ENCODE measurements around the genes KRT25, KRT26, KRT12, KRTAP2-4, KRTAP4-7, KRTAP4-8, KRTAP4-6, KRTAP9-8, KRTAP9-6 and KRTAP17-1.

GRCh38 chr17:40597240-40597913 is 32.1 kb upstream of the CCR7 start:
- PRO-cap = no peak

DNA sequence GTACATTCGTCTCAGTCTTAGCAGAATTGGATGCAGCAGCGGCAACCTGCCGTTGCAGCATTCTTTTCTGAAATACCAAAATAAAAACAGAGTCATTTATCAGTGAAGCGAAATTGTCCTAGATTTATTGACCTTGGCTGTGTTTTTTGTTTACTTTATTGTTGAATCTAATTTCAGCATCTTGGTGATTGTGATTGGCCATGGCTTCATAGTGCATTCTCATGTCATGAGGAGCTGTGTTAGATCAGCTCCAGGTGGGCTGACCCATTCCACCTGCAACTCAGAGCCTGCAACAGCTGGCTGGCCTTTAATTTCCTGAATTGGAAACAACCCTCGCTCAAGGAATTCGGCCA is 16.5 kb downstream of the KRT24 start:
- PRO-cap = no peak

- PRO-cap = no peak
Observed at GRCh38 chr17:40755131-40755710, at the start of gene KRT25. KRT25 (minus strand) TSS chr17:40755331.

GRCh38 chr17:40772007-40772262 is at the start of gene KRT26:
KRT26 (minus strand) TSS chr17:40772201.
- PRO-cap = no peak

DNA sequence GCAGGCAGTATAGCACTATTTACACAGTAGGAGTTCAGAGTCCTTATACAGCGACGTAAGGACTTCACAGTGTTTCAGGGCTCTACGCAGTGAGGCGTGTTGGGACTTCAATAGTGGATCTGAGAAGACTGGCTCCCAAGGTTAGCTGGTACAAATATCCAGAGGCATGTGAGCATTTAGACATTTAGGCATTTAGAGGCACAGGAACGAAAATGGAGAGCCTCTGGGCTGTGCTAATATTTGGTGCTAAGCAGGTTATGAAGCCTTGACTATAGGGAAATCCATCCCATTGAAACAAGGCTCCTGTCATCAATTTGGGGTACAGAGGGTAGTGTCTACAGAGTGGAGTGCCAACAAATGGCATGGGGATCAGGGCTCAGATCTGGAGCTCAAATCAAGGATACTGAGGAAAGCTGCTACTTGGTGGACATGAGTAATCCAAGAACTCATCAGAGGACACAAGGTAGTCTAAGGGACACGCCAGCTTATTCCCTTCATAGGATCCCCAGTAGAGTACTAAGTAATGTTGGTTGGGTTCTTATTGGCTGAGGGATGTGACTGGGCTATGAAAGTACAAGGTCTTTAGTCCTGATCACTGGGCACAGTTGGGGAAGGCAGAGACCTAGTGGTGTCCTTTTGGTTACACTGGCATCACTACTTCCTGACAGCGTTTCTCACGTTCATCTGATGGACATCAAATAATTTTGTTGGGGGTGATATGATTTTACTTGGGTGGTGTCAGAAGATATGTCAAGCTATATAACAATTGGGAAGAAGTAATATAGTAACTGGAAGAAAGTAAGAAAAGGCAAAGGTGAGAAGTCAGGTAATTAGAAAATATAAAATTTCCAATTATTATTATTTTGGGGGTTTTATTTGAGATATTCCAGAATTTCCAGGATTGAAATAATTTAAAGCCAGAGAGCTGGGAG is 5.2 kb downstream of the KRT10 start:
- PRO-cap = no peak

- PRO-cap = no peak
Observed at GRCh38 chr17:40850648-40850890, 16.5 kb downstream of the KRT12 start.

DNA sequence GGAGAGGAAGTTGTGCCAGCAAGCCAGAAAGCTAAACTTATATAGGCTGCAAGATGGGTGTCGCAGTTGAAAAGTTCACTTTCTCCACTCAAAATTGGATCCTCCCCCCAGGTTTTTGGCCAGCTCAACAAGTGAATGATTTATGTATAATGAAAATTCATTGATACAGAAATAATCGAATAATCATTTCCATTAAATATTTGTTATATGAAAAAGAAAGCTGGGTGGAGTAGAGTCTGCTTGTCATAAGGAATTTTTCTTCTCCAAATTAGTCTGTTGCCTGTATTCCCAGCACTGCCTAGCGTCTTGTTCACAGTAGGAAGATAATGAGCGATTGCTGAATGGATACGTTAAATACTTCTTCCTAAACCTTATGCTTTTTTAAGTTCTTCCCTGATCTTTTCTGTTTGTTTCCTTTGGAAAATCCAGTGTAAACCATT is at the start of gene KRT12:
Gene KRT12, minus strand, starts transcription at position 13 of the 440 bp plus-strand sequence.
- PRO-cap = no peak

DNA sequence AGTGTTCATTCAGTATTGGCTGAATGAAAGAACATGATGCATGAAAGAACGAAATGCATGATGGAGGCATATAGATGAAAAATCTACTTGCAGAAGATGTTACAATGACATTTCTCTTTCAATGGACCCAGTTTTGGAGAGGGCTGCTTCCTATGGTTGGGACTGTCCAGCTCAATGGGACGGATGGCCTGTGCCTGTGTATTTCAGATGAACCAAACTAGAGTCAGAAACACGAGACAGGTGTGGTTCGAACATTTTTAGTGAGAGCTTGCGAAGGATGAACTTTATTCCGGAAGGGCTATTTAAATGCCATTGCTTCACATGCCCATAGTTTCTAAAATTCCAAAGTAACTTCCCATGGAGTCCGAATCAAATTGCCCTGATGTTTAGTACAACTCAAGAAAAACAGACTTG is 1.5 kb downstream of the KRT20 start:
- PRO-cap = no peak

DNA sequence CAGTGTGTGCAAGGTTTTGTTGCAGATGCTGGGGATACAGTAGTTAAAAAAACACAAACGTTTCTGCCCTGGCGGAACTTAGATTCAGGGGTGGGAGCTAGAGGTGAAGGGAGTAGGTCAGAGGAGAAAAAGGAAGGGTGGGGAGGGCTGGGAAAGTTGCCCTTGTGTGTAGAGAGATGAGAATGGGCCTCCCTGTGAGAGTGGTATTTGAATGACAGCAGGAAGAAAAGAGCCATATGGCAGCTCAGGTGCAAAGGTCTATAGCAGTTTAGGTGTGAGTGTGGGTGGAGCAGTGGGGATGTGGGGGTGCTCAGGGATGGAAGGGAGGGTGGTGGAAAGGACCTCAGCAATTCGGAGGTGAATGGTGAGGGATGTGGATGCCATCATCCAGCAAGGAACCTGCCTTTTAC is 19.5 kb upstream of the KRT20 start:
- PRO-cap = bidirectional peak, plus-strand start at position 349 of the sequence, minus-strand start at position 53 of the sequence

GRCh38 chr17:40964364-40964772 is 2.4 kb downstream of the KRT39 start:
- PRO-cap = no peak

DNA sequence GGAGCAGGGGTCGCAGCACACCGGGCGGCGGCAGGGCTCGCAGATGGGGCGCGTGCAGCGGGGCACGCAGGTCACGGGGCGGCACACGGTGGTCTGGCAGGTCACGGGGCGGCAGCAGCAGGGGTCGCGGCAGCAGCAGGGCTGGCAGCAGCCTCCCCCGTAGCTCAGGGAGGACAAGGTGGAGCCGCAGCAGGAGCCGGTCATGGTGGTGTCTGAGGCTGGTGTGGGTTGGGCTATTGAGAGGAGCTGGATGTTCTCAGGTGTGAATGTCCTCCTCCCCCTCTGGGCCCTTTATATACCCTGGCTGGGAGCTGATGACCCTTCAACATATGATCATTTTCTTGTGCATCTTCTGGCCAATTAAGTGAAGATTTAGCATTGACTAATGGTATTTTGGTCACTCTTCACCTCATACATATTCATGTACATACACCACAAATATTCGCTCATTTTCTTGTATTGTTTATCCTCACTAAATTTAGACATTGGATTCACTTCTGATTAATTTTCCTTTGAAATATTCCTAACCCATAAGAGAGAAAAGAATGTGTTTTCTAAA is at the start of gene KRTAP2-4:
Gene KRTAP2-4, minus strand, starts transcription at position 238 of the 559 bp plus-strand sequence.
- PRO-cap = no peak

DNA sequence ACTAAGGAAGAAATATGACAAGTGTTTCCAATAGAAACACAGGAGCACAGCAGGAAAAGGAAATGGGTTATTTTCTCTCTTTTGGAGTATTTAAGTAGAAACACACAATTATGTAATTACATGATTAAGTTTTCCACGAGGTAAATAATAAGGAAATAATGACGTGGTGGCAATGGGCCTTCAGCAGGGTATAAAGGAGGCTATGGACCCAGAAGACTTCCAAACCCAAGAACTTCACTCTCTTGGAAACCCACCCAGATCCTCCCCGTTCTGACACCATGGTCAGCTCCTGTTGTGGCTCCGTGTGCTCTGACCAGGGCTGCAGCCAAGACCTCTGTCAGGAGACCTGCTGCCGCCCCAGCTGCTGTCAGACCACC is at the start of gene KRTAP4-7:
Gene KRTAP4-7, plus strand, starts transcription at position 222 of the 377 bp plus-strand sequence.
- PRO-cap = no peak

DNA sequence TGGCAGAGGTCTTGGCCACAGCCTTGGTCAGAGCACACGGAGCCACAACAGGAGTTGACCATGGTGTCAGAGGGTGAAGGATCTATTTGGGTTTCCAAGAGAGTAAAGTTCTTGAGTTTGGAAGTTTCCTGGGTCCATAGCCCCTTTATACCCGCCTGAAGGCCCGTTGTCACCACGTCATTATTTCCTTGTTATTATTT is at the start of gene KRTAP4-8:
Gene KRTAP4-8, minus strand, starts transcription at position 120 of the 200 bp plus-strand sequence.
- PRO-cap = no peak

DNA sequence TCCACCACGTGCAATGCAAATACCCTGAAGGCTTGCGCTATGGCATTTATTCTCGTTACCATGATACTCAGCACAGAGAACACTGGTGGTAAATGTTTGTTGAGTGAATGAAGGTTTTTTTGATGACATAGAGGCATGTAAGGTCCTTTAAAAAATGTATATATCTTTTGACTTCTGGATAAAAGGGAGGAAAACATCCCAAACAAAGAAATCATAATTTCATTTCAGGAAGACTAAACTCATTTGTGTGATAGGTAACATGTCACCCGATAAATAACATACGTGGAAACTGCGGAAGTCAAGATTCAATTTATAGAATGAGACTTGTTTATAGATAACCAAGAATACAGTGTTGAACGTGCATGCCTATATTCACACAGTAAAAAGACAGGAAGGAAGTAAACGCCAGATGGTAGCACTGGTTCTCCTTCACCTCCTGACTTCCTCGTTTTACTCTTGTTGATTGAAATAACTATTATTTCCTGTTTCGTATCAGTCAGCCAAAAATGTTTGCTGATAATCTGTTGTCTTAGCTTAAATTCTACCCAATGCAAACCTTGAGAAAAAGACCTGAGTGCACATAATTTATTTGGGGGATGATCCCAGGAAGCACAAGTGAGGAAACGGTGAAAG is 2.0 kb upstream of the KRTAP4-11 start:
- PRO-cap = no peak

DNA sequence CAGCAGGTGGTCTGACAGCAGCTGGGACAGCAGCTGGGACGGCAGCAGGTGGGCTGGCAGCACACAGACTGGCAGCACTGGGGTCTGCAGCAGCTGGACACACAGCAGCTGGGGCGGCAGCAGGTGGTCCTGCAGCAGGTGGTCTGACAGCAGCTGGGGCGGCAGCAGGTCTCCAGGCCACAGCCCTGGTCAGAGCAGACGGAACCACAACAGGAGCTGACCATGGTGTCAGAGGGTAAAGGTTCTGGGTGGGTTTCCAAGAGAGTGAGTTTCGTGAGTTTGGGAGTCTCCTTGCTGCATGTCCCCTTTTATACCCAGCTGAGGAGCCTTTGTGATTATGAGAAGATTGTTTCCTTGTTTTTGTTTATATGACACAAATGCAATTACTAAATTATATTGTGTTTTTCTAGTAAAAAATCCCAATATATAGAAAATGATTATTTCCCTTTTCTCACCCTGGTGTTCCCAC is at the start of gene KRTAP4-6:
Gene KRTAP4-6, minus strand, starts transcription at position 281 of the 469 bp plus-strand sequence.
- PRO-cap = no peak

GRCh38 chr17:41237777-41238210 is at the start of gene KRTAP9-8:
KRTAP9-8 (plus strand) TSS chr17:41237999.
- PRO-cap = no peak

GRCh38 chr17:41265209-41265632 is at the start of gene KRTAP9-6:
KRTAP9-6 (plus strand) TSS chr17:41265378.
- PRO-cap = no peak

GRCh38 chr17:41315505-41315867 is at the start of gene KRTAP17-1:
KRTAP17-1 (minus strand) TSS chr17:41315710.
- PRO-cap = no peak

DNA sequence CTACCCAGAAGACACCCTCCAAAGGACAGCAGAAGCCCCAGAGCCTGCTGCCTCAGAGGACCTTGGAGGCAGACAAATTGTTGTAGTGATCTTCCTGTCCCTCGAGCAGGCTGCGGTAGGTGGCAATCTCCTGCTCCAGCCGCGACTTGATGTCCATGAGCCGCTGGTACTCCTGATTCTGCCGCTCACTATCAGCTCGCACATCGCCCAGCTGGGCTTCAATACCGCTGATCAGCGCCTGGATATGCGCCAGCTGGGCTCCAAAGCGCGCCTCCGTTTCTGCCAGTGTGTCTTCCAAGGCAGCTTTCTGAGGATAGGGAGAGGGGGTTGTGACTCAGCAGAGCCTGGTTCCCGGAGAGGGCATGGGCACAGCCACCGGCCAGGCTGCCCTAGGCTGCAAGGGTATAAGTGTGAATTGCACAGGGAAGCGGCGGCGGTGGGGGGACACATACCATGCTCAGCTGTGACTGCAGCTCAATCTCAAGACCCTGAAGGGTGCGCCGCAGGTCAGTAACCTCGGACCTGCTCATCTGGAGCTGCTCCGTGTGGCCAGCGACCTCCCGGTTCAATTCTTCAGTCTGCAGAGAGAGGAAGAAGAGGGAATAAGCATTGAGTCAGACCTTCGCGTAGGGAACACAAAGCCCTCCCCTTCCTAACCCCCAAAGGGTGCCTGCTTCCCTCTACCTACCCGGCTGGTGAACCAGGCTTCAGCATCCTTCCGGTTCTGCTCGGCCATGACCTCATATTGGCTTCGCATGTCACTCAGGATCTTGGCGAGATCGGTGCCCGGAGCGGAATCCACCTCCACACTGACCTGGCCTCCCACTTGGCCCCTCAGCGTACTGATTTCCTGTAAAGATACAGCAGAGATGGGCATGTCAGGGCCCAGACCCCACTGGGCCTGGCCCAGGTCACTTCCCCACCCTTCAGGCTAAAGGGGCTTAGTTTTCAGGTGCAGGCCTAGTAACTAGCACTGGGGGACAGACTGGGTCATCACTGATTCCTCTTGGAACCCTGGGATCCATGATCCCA is 4.1 kb downstream of the KRT19 start:
- PRO-cap = no peak

- PRO-cap = no peak
Observed at GRCh38 chr17:41524723-41525081, 3.4 kb downstream of the KRT19 start.